ENCODE measurements around the genes LGALS9C, FAM83G, ULK2 and CDRT15L2.

- RRBS: no CpG with 5 or more reads among the region's 7 CpGs
CAGE:
- cytosol, long polyA plus RNA: no peak
- long polyA plus RNA: no peak
- nucleus, long polyA plus RNA: no peak
Observed at GRCh38 chr17:18476593-18477189, at the start of gene LGALS9C. TSS of gene LGALS9C (plus strand) at chr17:18476789.

DNA sequence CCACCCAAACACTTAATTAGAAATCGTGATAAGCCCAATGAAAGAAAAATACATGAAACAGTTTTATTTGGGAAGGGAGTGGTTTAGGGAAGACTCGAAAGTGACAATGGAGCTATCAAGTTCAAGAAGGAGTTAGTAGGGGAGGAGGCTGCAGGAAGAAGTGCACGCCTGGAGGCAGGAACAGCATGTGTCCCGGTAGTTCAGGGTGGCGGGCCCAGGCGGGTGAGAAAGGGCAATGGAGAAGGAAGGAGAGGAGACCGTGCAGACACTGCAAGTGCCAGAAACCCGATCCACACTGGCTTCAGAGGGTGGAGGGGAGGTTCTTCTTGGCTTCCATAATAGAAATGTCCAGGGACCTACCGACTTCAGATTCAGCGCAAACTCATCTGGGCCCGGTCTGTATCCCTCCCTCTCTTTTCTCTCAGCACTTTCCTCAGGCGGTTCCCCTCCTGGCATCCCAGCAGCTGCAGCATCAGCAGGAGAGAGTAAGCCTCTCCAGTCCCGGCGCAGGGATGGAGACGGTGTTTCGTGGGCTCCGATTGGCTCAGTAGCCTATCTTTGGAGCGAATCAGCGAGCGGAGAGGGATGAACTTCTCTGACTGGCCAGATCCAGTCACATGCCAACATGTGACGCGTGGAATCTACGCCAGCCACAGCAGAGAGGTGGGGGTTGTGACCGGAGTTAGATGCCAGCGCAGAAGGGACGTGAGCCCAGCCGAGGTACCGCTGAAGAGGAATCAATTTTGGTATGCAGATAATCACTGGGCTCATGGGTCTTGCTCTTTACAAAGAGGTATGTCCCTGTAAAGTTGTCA, 2.0 kb upstream of the PRPSAP2 start:
- RRBS: 0% methylated on average over 1 of the region's 28 CpGs
CAGE:
- cytosol, long polyA plus RNA: start-site peak on the minus strand centred at position 528 of the sequence, 28 bp wide, 31 reads
- long polyA plus RNA: no peak
- nucleus, long polyA plus RNA: start-site peak on the minus strand centred at position 527 of the sequence, 30 bp wide, 25 reads

GRCh38 chr17:18955652-18955851, 3.6 kb downstream of the SLC5A10 start:
- RRBS: no CpG with 5 or more reads among the region's 3 CpGs
CAGE:
- cytosol, long polyA plus RNA: no peak
- long polyA plus RNA: no peak
- nucleus, long polyA plus RNA: no peak

DNA sequence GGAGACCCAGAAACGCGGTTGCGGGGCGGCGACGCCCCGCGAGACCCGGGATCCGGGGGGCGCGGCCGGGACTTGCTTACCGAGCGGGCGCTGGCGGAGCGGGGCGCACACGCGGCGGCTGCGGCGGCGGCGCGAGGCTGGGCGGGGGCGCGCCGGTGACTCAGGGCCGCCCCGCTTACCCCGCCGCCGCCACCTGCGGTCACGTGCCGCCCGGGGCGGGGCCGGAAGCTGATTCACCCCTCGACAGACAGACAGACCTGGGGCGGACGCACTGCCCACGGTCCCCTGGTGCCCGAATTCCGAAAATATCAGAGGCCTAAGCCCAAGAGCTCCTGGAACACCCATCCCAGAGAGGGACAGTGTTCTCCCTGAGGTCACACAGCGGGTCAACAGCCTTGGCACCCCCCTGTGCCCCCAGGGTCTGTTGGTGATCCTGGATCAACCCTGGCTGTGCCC, at the start of gene FAM83G:
TSS of gene FAM83G (minus strand) at position 136 of the 456 bp plus-strand sequence.
- RRBS: under 1% methylated on average over 33 of the region's 49 CpGs
CAGE:
- cytosol, long polyA plus RNA: no peak
- long polyA plus RNA: no peak
- nucleus, long polyA plus RNA: no peak

GRCh38 chr17:19248079-19248478, 10.9 kb downstream of the EPN2 start:
- RRBS: no CpG with 5 or more reads among the region's 2 CpGs
CAGE:
- cytosol, long polyA plus RNA: no peak
- long polyA plus RNA: no peak
- nucleus, long polyA plus RNA: no peak

GRCh38 chr17:19263934-19264080, 26.6 kb downstream of the EPN2 start:
- RRBS: no CpG with 5 or more reads among the region's 5 CpGs
CAGE:
- cytosol, long polyA plus RNA: no peak
- long polyA plus RNA: no peak
- nucleus, long polyA plus RNA: no peak

- RRBS: no CpG with 5 or more reads among the region's 12 CpGs
CAGE:
- cytosol, long polyA plus RNA: no peak
- long polyA plus RNA: no peak
- nucleus, long polyA plus RNA: no peak
Observed at GRCh38 chr17:19303999-19304668, 58.4 kb downstream of the B9D1 start.

DNA sequence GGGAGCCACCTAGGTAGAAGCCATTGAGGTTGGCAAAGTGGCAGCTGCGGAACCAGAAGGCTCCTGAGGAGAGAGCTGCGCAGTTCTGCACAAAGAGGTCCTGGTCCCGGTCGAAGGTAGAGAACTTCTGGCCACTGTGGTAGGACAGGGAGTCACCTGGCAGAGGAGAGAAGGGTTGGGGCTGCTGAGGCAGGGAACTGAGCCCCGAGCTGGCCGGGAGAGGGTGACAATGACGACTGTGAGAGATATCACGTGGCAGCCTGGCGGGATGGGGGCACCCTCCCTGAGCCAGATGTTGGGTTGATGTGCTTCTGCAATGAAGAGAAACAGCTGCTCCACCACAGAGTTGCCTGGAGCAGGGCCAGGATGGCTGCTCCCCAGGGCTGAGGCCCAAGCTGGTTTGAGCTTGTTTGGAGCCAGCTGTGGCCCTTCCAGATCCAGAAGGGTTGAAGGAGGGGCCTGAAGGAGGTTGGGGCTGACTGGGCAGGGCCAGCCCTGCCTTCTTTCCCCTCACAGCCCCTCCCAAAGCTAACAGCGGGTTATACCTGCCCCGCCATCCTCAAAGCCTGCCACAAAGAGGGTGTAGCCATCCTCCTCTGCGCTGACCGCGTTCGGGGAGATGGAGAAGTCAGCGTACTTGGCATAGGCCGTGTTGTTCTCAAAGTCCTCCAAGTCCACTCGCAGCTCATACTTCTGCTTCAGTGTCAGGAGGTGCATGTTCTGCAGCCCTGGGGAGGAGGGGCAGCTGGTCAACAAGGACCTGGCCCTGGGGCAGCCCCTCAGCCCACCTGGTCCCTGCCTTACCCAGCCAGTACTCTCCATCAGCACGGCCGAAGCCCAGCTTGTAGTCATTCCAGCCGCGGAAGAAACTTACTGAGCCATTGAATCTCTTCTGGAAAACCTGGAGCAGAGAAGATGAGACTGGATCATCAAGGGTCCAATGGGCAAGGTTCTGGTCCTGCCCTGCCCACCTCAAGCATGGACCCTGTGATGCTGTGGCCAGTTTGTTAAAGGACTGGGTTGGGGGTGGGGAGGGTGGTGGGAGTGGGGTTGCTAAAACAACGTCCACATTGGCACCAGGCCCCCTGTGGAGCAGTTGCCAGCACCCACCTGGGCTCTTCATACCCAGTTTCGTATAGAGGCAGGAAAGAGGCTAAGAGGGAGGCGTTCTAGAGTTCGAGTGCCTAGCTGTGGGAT, 2.0 kb downstream of the MFAP4 start:
- RRBS: 96% methylated on average over 4 of the region's 26 CpGs
CAGE:
- cytosol, long polyA plus RNA: no peak
- long polyA plus RNA: no peak
- nucleus, long polyA plus RNA: no peak

- RRBS: no CpG with 5 or more reads among the region's 10 CpGs
CAGE:
- cytosol, long polyA plus RNA: no peak
- long polyA plus RNA: no peak
- nucleus, long polyA plus RNA: no peak
Observed at GRCh38 chr17:19448370-19449477, 37.7 kb downstream of the RNF112 start.

- RRBS: 95% methylated on average over 8 of the region's 30 CpGs
CAGE:
- cytosol, long polyA plus RNA: no peak
- long polyA plus RNA: no peak
- nucleus, long polyA plus RNA: no peak
Observed at GRCh38 chr17:19494896-19495539, 38.6 kb upstream of the SLC47A1 start.

DNA sequence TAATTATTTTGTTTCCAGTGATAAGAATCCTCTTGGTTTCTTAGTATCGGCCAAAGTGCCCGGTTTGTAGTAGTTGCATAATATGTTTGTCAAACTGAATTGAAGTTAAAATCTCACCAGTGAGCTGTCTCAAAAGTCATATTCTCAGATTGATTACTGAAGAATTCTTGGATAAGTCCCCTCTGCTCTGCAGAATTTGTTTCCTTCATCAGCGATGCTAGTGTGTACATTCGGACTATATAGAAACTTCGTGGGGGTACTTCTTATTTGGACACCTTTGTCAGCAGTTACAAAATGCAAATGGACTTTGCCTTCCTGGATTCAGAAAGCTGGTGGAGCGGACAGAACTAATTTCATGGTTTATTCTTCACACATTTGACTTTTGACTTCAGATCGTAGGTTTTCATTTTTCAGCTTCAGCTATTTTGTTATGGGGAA, 28.2 kb downstream of the SLC47A1 start:
- RRBS: no CpG with 5 or more reads among the region's 7 CpGs
CAGE:
- cytosol, long polyA plus RNA: no peak
- long polyA plus RNA: no peak
- nucleus, long polyA plus RNA: no peak

DNA sequence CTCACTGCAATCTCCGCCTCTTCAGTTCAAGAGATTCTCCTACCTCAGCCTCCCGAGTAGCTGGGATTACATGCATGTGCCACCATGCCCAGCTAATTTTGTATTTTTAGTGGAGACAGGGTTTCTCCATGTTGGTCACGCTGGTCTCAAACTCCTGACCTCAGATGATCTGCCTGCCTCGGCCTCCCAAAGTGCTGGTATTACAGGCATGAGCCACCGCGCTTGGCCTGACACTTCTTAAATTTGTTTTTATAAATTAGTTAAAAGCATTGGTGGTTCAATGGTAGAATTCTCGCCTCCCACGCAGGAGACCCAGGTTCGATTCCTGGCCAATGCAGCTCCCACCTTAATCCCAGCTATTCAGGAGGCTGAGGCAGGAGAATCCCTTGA, 7.1 kb downstream of the ULK2 start:
- RRBS: no CpG with 5 or more reads among the region's 9 CpGs
CAGE:
- cytosol, long polyA plus RNA: no peak
- long polyA plus RNA: no peak
- nucleus, long polyA plus RNA: no peak

DNA sequence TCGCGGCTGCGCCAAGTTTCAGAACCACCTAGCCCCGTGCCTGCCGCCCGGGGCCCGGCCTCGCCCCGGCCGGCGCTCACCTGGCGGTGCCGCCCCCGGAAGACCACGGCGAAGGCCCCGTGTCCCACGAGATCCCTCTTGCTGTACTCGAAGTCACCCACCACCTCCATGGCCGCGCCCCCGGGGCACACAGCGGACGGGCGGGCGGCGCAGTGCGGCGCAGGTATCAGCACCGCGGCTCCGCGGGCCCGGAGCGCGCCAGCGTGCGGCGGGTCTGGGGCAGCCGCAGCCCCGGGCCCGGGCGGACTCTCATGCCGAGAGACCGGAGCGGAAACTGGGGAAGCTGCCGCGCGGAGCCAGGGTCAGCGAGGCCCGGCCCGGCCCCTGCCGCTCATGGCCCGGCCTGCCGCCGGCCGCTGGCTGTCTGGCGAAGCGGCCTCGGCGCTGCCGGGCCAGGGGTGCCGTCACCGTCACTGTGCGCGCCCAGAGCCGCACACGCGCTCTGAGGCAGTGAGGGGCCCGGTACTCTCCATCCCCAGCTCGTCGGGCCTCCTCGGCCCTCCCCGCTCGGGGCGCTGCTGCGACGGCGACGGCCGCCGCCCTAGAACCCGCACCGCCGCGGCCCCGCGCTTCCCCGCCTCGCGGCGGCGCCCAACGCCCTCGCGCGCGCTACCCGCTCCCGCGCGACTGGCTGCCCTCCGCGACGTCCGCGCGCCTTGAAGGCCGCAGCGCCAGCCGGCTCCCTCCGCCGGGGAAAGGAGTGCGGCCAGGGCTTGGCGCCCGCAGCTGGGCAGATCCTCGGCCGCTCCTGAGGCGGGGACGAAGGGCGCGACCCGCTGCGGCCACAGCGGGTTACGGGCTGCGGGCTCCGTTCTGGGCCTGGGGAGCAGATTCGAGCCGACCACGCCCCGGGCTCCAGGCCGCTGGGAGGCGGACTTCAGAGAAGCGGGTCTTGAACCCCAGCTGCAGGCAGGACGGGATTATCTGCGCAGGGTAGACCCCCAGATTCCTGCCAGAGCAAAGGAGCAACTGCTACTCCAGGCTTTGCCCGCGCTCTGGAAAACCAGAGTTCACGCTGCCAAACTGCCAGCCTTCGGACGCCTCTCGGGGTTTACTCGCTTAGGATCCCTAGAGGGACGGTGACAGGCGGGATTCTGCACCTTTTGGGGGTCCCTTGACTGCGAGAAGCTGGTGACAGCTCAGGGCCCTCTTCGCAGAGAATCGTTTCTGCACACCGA, at the start of gene ULK2:
TSS of gene ULK2 (minus strand) at position 689 of the 1,238 bp plus-strand sequence.
- RRBS: 1% methylated on average over 52 of the region's 150 CpGs
CAGE:
- cytosol, long polyA plus RNA: no peak
- long polyA plus RNA: no peak
- nucleus, long polyA plus RNA: no peak

- RRBS: no CpG with 5 or more reads among the region's 7 CpGs
CAGE:
- cytosol, long polyA plus RNA: no peak
- long polyA plus RNA: no peak
- nucleus, long polyA plus RNA: no peak
Observed at GRCh38 chr17:19896958-19897616, 29.4 kb upstream of the ULK2 start.

DNA sequence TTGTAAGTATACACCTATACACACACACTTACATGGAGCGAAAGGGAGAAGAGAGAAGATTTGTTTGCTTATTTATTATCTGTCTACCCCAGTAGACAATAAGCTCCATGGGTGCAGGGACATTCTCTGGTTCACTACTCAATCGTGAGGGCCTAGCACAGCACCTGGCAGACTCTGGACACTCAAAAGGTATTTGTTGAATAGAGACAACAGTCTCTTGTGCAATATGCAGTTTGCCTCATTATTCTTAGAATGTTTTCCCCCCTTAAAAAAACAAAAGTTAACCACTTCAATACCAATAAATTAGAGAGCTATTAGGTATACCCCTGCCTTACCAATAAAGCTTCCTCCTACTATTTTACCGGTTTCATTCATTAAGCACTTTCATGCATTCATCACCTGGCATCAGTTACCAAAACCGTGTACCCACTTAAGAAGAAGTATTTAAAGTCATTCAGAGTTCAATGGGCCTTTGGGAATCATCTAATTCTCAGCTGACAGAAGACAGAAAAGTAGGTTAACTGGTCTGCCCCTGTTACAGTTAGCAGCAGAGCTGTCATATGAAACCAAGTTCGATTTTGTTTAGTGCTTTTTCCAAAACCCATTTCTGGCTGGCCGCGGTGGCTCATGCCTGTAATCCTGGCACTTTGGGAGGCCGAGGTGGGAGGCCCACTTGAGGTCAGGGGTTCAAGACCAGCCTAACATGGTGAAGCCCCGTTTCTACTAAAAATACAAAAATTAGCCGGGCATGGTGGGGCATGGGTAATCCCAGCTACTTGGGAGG, 1.8 kb downstream of the AKAP10 start:
- RRBS: no CpG with 5 or more reads among the region's 10 CpGs
CAGE:
- cytosol, long polyA plus RNA: no peak
- long polyA plus RNA: no peak
- nucleus, long polyA plus RNA: no peak

- RRBS: no CpG with 5 or more reads among the region's 5 CpGs
CAGE:
- cytosol, long polyA plus RNA: no peak
- long polyA plus RNA: no peak
- nucleus, long polyA plus RNA: no peak
Observed at GRCh38 chr17:20095777-20096072, 86.6 kb downstream of the SPECC1 start.

- RRBS: no CpG with 5 or more reads among the region's 13 CpGs
CAGE:
- cytosol, long polyA plus RNA: no peak
- long polyA plus RNA: no peak
- nucleus, long polyA plus RNA: no peak
Observed at GRCh38 chr17:20579347-20579856, at the start of gene CDRT15L2. TSS of gene CDRT15L2 (plus strand) at chr17:20579724.

DNA sequence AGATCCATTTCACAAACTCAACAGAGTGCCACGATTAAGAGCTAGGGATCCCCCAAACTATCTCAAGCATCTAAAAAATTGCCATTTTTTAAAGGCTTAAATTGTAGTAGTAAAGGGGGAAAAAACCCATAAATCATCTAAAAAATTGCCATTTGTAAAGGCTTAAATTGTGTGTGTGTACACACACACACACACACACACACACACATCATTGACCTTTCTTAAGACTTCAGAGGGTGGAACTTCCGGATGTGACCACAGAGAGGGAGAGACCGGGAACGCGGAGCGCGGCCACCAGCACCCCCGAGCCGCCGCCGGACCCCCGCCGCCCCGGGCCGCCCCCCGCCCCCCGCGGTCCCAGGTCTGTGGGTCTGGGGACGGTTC, 9.1 kb downstream of the CDRT15L2 start:
- RRBS: 1% methylated on average over 1 of the region's 19 CpGs
CAGE:
- cytosol, long polyA plus RNA: start-site peak on the plus strand centred at position 256 of the sequence, 21 bp wide, 202 reads
- long polyA plus RNA: start-site peak on the plus strand centred at position 256 of the sequence, 28 bp wide, 92 and 97 reads in 2 replicates
- nucleus, long polyA plus RNA: start-site peak on the plus strand centred at position 258 of the sequence, 23 bp wide, 193 reads

GRCh38 chr17:20867728-20868391, 175.0 kb downstream of the USP22 start:
- RRBS: no CpG with 5 or more reads among the region's 12 CpGs
CAGE:
- cytosol, long polyA plus RNA: no peak
- long polyA plus RNA: no peak
- nucleus, long polyA plus RNA: no peak

DNA sequence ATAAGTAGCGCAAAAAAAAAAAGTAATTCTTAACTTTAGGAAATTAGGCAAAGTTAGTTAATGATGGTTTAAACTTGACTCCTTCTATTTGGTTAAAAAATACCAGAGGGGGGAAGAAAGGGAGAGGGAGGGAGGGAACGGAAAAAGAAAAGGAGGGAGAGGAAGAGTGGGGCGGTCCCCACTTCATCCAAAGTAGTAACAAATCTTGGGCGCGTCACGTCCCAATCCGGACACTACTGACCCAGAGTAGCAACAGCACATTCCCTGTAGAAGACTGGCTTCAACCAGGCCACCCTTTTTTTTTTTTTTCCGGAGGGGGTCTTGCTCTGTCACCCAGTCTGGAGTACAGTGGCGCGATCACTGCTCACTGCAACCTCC, 2.2 kb downstream of the USP22 start:
- RRBS: 3% methylated on average over 2 of the region's 10 CpGs
CAGE:
- cytosol, long polyA plus RNA: no peak
- long polyA plus RNA: no peak
- nucleus, long polyA plus RNA: no peak

Measured in H1 (cell line).